ENCODE measurements around the gene OR5A1.

DNA sequence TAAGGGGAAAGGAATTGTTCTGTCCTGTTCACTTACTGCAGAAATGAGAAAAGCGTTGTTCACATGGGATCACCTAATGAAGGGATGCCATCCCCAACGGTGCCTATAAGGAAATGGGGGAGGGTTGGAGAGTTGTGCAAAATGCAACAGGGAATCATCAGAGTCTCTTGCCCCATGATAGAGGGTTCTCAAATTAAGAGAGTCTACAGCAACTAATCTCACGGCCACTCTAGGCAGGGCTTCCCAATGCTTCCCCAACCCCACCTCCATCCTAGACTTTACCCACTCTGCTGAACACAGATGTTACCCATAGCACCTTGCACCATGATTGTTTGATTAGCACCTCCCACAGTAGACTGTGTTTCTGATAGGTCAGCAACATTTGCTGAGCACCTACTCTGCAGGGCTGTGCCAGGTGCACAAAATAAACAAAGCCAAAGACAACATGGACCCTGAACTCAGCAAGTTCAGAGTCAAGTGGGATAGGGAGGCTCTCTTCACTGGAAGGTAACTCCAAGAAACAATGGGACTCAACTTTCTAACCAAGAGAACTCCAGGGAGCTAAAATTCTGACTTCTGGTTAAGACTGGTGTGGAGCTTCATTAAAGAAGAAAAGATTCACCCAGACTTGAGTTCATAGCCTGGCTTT, 6.9 kb upstream of the RTN4RL2 start:
- PRO-cap, 2 experiments = peak in 2 of 2 experiments; most common plus-strand start position 470 of the sequence (in 2); most common minus-strand start position 273 of the sequence (in 2)

DNA sequence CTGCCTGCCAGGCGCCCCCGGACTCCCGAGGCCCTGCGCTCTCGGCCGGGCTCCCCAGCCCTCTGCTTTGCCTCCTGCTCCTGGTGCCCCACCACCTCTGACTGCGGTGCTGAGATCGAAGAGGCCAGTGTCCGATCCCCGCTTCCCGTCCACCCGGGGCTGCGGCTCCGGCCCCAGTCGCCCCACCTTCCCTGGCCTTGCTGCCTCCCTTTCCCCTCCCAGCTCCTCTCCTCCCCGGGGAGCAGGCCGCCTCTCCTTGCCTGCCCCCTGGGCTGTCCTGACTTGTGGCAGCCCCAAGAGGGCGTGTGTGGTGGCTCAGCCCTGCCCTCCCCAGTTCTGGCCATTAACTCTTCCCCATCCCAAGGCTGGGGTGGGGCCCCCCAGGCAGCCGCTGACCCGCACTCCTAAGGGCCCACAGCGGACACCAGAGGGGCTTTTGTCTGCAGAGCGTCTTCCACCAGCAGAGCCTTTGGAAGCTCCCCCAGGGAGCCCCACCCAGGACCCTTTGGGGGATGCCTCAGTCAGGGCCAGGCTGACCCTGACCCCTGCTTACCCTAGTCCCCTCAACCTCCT, 16.6 kb downstream of the RTN4RL2 start:
- PRO-cap, 2 experiments = peak in 1 of 2 experiments; most common minus-strand start position 279 of the sequence (in 1)

GRCh38 chr11:57484394-57485175, 24.3 kb downstream of the RTN4RL2 start:
- PRO-cap, 2 experiments = no peak in any of the 2 experiments

GRCh38 chr11:57498496-57498940, 17.0 kb downstream of the SLC43A1 start:
- PRO-cap, 2 experiments = peak in 1 of 2 experiments; most common plus-strand start chr11:57498842 (in 1); most common minus-strand start chr11:57498583 (in 1)

- PRO-cap, 2 experiments = no peak in any of the 2 experiments
These were observed 10.4 kb downstream of the SMTNL1 start for GRCh38 chr11:57547622-57548386.

DNA sequence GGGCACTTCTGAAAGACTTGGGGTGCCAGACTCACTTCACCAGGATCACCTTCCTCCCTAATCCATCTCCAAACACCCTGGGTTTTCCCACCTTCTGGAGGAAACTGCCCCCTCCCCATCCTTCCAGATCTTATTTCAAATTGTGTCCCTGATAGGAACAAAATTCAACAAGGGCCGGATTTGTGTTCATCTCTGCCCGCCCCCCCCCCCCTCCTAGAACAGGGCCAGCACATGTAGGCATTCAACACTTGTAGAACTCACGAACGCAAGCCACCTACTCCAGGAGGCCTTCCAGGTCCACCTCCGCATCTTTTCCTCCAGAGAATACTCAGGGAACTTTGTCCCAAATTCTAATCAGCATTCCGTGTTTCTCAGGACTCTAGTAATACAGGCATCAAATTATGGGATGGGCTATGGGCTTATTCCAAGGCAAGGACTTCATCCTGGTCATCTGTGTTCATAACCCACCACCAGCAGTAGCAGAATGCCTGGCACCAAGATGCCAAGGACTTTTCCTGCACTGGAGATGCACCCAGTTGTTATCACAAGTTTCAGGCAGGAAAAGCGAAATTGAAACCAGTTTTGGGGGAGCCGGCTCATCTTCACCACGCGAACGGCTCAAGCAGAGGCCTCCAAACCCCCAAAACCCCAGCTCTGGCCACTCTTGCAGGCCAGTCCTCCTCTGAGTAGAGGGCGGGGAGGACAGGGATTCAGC, 566 bp downstream of the UBE2L6 start:
- PRO-cap, 2 experiments = no peak in any of the 2 experiments

DNA sequence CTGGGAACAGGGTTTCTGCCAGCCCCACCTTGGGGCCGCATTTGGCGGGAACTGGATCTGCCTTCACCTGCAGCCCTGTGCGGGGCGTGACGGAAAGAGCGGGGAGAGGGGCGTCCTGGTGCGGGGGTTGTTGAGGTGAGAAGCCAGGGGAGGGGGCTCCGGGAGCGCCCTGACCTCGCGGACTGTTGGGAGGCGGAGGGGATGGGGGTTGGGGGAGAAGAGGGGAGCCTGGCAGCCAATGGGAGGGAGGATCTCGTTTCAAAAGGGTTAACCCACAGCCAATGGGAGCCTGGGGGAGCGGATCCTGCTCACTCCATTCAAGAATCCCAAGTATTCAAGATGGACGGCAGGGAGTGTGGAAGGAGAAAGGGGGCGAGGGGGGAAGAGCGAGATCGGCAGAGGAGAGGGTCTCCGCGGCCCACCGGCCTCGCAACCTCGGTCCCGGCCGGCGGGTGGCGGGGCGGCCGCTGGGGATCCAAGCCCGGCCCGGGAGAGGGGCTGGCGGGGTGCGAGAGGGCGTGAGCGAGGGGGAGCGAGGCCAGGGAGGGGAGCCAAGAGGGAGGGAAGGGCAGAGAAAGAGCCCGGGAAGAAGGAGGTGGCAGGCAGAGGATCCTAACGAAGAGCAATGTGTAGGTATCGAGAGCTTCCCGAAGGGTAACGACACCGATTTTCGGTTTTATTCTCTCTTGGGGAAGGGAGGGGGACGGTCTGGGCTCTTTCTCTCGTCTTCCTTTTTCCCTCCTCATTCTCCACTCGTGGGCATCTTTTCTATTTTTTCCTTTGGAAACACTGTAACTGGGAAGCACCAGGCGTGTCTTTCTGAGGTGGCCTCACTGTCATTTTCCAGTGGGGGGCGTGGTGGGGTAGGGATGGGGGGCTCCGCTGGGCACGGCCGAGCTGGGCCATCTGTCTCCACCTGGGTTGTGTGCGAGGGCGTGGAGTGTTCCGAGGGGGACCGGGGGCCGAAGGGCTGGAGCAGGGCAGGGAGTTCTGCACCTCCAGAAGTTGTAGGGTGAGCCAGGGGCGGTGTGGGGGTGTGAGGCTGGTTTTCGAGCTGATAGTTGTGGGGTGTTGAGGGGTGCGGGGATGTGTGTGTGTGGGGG, 11.3 kb downstream of the YPEL4 start:
- PRO-cap, 2 experiments = no peak in any of the 2 experiments

GRCh38 chr11:57647031-57648123, 2.3 kb downstream of the YPEL4 start:
- PRO-cap, 2 experiments = no peak in any of the 2 experiments

- PRO-cap, 2 experiments = no peak in any of the 2 experiments
These were observed 6.9 kb upstream of the SELENOH start for GRCh38 chr11:57734381-57734877.

DNA sequence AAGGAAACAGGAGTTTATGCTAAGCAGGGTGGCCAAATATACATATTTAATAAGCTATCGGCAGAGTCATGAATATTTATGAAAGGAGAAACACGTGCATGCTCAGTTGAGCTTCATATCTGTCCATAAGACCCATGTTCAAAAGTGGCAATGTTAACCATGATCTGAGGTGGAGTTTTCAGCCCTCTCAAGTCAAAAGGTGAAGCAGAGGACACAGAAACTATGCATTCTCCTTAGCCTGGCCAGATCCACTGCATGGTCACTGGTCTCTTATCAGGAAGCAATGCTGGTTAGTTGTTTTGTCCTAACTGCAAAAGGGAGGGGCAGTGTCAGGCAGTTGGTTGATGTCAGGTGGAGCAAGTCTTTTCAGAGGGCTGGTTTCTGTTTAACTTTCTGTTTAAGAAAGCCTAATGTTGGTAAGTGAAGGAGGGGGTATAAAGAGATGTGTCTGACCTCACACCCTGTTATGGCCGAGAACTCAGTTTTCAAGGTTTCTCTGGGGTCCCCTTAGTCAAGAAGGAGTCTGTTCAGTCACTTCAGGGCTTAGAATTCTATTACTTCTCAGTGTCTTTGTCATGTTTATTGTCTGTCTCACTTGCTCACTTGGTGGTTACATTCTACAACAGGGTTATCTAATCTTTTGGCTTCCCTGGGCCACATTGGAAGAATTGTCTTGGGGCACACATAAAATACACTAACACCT, 5.5 kb upstream of the SELENOH start:
- PRO-cap, 2 experiments = no peak in any of the 2 experiments

GRCh38 chr11:57772325-57772859, 10.8 kb downstream of the CTNND1 start:
- PRO-cap, 2 experiments = no peak in any of the 2 experiments

DNA sequence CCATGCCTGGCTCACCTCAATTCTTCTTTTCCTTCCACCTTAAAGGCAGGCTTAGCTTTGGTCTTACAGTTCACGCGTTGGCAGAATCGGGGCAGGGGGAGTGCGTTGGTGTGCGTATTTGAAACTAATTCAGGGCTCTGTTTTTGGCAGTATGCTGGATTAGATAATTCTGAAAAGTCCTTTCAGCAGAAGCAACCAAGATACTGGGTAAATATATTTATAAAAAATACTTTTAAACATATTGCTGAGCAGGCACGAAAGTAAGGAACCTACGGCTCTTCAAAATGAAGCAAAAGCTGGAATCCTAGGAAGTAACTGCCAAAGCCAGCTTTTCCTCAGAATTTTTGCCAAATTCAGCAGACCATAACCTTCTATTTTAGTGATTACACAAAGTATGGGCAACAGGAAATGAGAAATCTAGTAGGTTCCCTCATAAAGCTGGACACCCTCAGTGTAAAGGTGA, 60.6 kb downstream of the CTNND1 start:
- PRO-cap, 2 experiments = no peak in any of the 2 experiments

DNA sequence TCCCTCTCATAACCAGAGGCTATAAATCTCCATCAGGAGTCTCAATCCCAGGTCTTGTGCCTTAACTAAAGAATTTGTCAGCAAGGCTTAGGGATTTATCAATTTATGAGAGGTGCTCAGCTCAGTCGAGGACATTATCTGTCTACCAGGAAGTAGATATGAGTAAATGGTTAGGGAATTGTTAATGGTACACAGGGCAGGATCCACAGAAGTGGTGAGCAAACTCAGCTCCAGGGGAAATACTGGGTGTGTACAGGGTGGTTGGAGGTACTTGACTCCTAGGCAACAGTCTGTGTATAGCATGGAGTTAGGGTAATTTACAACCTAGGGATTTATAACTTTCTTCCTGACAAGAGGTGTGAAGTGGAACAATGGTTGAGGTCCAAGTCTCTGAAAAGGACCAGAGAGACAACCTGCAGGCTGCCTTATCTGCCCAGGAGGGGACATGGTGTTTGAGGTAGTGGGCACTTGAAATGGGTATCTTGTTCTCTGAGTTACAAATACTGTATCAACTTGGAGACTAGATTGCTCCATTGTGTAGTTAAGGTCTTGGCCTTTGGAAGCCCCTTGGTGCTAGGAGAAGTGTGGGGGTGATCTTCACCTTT, 123.3 kb upstream of the OR9Q1 start:
- PRO-cap, 2 experiments = no peak in any of the 2 experiments

DNA sequence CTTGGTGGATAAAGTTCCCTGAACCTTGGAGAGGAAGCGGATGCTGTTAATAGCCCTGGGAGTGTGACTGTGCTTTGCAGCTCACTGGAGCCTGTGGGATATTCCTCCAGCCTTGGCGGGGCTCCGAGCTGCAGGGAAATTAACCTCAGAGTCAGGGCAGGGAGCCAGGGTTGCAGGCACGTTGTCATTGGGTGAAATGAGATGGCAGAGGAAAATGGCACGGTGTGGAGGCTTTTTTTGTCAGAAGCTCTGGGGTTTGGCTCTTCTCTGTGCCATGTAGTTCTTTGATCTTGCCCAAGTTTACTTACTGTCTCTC, 988 bp downstream of the OR9Q1 start:
- PRO-cap, 2 experiments = no peak in any of the 2 experiments

DNA sequence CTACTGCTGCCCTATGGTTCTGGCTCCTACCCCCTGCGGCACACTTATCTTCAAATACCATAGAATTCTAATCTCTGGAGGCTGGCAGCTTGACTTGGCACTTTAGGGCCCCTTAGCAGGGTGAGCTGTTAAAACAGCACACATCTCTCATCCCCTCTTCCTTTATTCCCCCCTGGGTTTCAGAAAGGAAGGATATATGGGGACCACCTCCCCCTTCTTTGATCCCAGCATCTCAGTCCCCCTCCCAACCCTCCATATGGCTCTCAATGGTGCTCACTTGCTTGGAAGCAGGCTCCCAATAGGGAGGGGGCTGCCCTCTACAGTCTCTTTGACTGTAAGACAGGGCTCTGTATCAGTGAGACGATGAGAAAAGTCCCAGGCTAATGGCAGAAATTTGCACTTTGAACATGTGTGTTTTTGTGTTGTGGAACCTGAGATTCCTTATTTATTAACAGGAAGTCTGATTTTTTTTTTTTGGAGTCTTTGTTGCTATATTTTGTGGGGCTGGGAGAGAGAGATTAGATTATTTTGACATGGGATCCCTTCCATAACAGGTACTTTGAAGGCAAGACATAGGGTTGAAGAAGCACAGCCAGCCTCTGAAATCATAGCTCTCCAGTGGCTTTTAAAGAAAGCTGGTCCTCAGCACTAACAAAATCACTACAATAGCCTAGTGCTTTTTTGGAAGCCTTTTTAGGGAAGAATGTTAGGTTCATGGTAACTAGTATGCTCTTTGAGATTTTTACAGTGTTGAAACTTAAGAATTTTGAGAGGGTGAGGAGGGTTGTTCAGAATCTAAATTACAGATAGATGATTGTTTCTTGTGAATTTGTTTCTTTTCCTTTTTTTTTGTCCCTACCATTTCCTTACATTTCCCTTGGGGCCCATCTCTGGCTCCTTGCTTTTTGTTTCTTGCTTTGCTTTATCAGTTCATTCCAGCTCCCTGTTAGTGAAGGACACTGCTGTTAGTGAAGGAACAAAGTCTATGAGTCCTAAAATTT, 4.1 kb upstream of the CNTF start:
- PRO-cap, 2 experiments = no peak in any of the 2 experiments

- PRO-cap, 2 experiments = no peak in any of the 2 experiments
These were observed 1.3 kb downstream of the GLYAT start for GRCh38 chr11:58730454-58730836.

- PRO-cap, 2 experiments = no peak in any of the 2 experiments
These were observed 40.2 kb upstream of the GLYAT start for GRCh38 chr11:58771837-58772387.

GRCh38 chr11:59175638-59176054, 3.7 kb downstream of the DTX4 start:
- PRO-cap, 2 experiments = no peak in any of the 2 experiments

GRCh38 chr11:59284106-59284907, 71.6 kb upstream of the MPEG1 start:
- PRO-cap, 2 experiments = no peak in any of the 2 experiments

GRCh38 chr11:59436200-59436599, at the start of gene OR5A1:
TSS of gene OR5A1 (plus strand) at chr11:59436469.
- PRO-cap, 2 experiments = no peak in any of the 2 experiments

Measured in Metastatic Liver Carcinoma in the Adrenal Gland (tissue), 2 donors.